Pulmonary artery (tissue), 1 donor: Measurements from ENCODE around the gene OAS2.

- PRO-cap: no peak
These were observed 19.1 kb downstream of the SH2B3 start for GRCh38 chr12:111424682-111425274.

GRCh38 chr12:111428483-111429258 lies 22.9 kb downstream of the SH2B3 start:
- PRO-cap: no peak

GRCh38 chr12:111509749-111510182 lies 89.3 kb downstream of the ATXN2 start:
- PRO-cap: no peak

DNA sequence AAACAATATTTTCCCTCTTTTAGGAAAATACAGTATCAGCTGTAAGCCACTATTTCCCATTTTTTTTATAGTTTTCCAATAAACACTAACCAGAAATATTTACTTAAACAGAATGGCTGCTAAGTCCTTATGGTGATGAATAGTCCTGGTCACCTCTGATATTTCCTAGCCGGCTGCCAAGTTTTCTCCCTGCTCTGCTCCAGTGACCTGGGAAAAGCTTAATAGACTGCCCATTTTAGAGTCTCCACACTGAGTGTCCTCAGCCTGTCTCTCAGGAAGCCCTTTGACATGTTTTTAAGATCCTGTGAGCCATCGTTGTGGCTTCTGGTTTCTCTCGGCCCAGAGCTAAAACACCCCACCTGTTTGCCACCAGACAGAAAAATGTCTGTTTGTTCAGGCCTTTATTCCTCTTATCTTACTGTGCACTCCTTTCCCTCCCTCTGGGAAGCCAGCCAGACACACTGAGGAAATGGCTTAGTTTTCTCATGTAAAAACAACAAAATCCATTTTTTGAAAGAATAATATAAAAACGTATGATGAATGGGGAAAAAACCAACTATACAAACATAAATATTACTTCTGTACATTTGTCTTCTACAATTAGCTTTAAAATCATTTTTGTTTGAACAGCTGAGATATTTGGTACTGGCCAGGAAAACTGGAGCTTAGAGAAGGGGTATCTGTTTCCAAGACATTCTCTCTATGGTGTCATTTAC lies 25.4 kb upstream of the ALDH2 start:
- PRO-cap: no peak

- PRO-cap: no peak
These were observed 46.3 kb downstream of the MAPKAPK5 start for GRCh38 chr12:111888405-111888630.

DNA sequence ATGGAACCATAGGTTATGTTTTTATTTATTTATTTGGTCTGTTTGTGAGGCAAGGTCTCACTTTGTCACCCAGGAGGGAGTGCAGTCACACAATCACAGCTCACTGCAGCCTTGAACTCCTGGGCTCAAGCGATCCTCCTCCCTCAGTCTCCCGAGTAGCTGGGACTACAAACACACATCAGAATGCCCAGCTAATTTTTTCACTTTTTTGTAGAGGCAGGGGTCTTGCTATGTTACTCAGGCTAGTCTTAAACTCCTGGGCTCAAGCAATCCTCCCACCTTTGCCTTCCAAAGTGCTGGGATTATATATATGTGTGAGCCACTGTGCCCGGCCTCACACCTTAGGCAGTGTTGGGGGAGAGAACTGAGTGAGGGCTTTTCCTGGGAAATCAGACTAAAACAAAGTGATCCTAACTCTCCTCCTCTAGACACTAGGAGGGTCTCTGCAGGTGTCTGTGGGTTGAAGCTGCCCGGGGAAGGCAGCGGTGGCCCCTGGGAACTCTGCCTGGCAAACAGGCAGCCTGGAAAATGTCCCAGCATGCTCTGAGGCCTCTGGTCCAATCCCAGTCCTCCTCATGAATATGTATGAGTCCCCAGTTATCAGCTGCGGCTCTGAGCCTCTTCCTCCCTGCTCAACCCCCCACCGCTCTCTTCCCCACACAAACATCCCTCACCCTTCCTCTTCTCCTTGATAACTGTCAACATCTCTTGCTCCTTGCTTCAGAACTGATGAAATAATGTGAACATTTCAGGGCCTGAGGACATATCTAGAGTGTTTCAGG lies 7.8 kb upstream of the NAA25 start:
- PRO-cap: bidirectional peak, plus-strand start at position 586 of the sequence, minus-strand start at position 503 of the sequence

- PRO-cap: no peak
These were observed 124.7 kb downstream of the TRAFD1 start for GRCh38 chr12:112249891-112250548.

GRCh38 chr12:112450111-112450676 lies 31.4 kb downstream of the PTPN11 start:
- PRO-cap: no peak

- PRO-cap: no peak
These were observed 170.2 kb upstream of the RPH3A start for GRCh38 chr12:112621308-112621787.

DNA sequence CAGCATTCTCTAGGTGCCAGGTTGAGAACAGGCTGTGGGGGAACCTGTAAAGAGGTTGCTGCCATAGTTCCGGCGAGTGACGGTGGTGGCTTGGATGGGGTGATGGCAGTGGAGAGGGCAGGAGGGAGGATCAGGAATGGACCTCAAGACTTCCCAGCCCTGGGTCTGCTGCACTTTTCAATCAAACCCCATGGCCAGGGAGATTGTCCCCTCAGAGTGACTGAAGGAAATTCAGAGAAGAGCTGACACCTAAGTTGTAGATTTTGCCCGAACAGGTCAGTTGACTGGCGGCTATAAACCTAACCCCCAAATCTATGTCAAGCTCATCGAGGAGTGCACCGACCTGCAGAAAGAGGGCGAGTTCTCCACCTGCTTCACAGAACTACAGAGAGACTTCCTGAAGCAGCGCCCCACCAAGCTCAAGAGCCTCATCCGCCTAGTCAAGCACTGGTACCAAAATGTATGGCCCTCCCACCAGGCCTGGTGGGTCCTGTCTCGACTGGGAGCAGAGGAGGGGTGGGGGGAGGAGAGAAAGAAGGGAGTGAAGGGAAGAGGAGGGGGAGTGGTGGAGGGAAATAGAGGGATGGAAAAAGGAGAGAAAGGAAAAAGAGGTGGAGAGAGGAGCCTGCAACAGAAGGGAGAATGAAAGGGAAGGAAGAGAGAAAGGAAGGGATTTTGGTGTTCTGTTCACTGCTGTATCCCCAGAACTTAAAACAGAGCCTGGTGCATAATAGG lies 4.2 kb downstream of the OAS1 start:
- PRO-cap: no peak

DNA sequence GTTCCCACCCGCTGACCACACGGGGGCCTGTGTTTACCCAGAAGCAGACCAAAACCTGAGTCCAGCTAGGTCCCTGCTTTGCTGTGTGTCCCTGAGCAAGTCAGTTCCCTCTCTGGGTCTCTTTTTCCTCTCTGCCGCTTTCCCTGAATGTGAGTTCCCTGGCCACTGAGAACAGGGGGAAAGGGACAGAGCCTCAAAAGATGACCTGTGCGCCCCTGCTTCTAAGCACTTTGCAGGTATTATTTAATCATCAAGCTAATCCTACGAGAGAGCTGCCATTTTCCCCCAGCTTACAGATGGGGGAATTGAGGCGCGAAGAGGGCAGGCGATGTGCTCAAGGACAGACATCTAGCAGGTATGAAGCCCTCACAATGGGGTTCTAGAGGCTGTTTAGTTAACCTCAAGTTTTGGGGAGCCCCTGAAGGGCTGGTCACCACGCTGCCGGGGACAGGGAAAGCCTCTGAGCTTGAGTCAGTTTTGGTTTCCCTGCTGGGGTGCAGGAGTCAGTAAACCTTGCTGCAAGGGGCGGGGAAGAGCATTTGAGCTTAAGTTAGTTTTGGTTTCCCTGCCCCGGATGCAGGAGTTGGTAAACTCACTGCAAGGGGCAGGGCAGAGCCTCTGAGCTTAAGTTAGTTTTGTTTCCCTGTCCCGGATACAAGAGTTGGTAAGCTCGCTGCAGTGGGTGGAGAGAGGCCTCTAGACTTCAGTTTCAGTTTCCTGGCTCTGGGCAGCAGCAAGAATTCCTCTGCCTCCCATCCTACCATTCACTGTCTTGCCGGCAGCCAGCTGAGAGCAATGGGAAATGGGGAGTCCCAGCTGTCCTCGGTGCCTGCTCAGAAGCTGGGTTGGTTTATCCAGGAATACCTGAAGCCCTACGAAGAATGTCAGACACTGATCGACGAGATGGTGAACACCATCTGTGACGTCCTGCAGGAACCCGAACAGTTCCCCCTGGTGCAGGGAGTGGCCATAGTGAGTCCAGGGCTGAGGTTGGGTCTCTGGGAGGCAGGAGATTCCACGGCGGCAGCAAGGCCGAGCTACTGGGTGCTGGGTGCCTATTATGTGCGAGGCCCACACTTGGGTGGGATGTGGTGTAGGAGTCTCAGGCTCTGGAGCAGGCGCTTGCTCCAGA lies at the start of gene OAS2:
Gene OAS2, plus strand, starts transcription at position 706 of the 1,132 bp plus-strand sequence.
- PRO-cap: no peak

GRCh38 chr12:113050886-113051329 lies 5.6 kb upstream of the DTX1 start:
- PRO-cap: no peak

DNA sequence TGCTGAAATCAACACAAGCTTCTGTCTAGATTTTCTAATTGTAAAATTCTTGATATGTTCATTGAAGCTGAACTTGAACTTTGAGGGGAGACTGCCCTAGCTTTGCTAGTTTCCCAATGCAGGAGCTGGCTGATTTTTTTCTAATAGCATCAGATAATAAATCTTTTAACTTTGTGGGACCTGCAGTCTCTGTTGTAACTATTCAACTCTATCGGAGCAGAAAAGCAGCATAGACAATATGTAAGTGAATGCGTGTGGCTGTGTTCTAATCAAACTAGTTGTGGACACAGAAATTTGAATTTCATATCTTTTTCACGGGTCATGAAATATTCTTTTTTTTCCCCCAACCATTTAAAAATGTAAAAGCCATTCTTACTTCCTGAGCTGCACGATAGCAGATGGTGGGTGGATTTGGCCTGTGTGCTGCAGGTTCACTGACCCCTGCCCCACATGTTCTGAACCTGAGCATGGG lies 5.6 kb downstream of the DTX1 start:
- PRO-cap: no peak

- PRO-cap: no peak
These were observed 6.2 kb downstream of the DTX1 start for GRCh38 chr12:113062582-113063217.

- PRO-cap: no peak
These were observed 20.7 kb downstream of the DTX1 start for GRCh38 chr12:113077128-113077730.

DNA sequence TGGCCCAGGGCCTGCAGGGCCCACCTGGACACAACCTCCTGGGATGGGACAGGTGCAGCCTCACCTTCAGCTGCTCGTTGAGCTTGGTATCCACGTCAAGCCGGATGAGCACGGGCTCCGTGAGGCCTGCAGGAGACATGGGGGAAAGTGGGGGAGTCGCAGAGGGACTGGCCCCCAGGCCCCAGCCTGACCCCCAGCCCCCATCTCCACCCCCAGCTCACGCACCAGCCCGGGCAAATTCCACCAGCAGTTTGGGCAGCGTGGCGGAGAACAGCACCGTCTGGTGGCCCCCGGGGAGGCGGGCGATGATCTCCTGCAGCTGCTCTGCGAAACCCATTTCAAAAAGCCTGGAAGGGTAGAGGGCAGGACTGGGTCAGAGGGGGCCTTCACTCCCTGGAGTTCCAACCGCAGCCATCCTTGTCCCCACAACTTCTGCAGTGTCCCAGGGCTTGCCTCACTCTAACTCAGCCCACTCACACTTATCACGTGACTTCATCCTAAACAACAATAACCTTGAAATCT lies 10.4 kb downstream of the DDX54 start:
- PRO-cap: no peak

DNA sequence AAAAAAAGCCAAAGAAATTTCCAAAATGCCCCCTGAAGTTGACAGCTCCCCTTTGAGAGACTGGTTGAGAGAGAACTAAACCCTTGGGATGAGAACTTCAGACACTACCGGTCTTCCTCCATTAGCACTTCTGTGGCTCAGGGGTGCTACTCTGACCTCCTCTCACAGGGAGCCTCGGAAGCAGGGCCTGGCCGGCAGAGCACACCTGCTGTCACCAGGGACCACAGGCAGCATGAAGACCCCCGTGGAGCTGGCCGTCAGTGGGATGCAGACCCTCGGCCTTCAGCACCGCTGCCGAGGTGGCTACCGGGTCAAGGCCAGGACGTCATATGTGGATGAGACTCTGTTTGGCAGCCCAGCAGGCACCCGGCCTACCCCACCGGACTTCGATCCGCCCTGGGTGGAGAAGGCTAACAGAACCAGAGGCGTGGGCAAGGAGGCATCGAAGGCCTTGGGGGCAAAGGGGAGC lies 1.0 kb downstream of the RITA1 start:
- PRO-cap: no peak

- PRO-cap: no peak
These were observed 21.3 kb downstream of the TPCN1 start for GRCh38 chr12:113242480-113243068.

DNA sequence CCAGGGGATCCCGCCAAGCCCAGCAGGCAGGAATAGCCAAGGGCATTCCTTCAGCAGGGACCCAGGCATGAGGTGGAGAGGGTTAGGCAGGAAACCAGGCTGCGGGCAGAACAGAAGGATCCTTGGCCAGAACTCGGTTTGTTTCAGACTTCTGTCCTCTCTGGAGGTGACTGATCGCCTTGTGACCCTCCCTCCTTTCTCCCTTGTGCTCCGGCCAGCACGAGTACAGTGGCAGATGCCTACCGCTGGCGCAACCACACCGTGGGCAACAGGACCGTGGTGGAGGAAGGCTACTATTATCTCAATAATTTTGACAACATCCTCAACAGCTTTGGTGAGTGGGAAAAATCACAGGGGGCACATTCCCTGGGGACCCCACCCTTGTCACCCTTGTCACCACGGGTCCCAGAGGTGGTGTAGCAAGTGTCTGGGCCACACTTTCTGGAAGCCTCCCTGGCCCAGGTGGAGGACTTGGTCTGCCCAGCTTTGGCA lies 45.0 kb downstream of the SLC8B1 start:
- PRO-cap: no peak

DNA sequence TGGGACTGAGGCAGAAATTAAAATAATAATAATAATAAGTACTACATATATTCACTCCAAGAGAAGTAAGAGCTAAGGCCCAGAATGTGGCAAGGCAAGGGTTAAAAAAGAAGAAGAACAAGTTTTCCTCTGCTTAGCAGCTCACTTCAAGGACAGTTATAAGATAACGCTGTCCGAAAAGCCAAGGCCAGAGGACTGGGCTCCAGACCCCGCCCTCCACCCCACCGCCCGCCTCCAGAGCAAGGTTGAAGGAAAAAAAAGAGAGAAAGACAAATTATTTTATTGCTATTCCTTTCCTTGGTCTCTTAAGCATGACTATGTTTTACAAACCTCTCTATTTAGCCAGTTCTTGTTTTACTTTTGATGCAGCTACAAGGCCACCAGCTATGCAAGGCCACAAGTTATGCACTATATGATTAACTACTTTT lies 1.7 kb upstream of the PLBD2 start:
- PRO-cap: no peak